H9 (cell line): ENCODE measurements around a stretch of chr17.

GRCh38 chr17:82814121-82814519 lies 25.7 kb downstream of the ZNF750 start:
- PRO-cap = no peak

DNA sequence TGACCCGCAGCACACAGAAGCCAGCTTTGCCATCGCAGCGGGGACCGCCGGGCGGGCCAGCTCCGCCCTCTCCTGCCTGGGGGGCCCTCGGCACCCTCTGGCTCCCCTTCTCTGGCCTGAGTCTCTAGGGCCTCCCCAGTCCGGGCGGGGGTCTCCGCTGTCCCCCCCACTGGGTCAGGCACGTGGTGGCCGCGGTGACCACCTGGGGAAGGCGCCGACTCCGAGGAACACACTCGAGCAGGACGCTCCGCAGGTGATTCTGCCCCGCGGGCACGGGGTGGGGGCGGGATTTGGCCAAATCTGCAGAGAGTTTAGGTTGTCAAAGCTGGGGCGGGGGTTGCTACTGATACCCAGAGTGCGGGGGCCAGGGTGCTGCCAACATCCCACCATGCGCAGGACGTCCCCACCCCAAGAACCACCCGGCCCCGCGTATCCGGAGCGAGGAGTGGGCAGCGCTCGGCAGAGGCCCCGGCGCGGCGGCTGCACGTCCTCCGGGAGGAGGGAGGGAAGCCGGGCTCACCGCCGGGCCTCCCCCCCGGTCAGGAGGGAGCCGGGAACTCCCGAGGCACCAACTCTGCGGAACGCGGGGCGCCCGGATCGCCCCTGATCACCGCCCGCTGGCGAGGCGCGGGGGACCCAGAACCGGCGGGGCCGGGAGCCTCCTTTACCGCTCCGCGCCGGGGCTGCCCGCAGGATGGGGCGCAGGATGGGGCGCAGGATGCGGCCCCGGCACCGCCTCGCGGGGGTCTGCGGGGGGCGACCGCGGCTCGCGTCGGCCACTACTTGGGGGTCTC lies 701 bp upstream of the METRNL start:
- PRO-cap = bidirectional peak, plus-strand start at position 349 of the sequence, minus-strand start at position 228 of the sequence

- PRO-cap = no peak
Observed at GRCh38 chr17:83107737-83108537, 28.5 kb downstream of the METRNL start.

DNA sequence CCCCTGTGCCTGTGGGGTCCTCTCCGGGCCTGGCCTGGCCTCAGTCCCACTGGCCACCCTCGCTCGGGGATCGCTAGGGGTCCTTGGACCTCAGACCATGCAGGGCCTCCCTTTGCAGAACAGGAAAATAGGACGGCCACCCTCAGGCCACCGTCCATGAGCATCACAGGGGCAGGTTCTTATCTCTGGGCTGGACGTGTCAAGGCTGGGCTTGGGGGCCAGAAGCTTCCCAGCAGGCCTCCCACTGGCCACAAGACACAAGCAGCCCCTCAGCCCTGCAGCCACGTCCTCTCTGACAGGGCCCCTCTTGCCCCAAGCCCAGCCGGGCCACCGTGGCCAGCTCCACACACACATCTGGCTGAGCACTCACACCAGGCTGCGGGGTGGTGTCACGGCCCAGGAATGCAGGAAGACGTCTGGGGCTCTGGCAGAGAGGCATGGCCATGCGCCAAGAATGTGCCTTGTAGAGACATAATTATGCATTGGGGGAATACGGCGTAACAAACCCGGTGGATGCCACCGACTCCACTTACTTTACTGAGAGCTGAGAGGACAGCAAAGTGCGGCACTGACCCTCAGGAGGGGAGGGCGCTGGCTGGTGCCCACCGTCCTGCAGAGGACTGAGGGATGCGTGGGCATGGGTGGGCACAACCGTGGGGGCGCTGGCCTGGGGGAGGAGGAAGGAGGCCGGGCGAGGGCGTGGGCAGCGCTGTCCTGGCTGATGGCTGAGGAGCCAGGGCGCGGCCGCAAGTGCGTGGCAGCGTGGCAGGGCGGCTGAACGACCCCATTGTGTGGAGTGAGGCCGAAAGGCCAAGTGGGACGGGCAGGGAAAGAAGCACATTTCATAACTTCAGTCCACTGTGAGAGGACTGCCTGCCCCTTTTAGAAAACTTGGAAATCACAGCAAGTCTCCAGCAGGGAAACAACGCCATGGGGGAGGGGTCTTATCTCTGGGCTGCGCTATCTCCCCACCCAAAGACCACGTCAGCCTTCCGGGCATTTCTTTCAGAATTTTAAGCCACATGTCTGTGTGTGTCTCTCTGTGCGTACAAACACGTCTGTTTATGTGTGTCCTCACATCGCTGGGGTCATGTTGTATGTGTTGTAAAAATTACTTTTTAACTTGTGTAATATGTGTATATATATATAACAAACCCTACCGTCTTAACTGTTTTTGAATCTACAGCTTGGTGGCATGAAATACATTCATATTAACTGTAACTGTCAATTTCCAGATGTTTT lies 30.5 kb downstream of the METRNL start:
- PRO-cap = no peak

- PRO-cap = no peak
Observed at GRCh38 chr17:83122483-83123254, 43.3 kb downstream of the METRNL start.

DNA sequence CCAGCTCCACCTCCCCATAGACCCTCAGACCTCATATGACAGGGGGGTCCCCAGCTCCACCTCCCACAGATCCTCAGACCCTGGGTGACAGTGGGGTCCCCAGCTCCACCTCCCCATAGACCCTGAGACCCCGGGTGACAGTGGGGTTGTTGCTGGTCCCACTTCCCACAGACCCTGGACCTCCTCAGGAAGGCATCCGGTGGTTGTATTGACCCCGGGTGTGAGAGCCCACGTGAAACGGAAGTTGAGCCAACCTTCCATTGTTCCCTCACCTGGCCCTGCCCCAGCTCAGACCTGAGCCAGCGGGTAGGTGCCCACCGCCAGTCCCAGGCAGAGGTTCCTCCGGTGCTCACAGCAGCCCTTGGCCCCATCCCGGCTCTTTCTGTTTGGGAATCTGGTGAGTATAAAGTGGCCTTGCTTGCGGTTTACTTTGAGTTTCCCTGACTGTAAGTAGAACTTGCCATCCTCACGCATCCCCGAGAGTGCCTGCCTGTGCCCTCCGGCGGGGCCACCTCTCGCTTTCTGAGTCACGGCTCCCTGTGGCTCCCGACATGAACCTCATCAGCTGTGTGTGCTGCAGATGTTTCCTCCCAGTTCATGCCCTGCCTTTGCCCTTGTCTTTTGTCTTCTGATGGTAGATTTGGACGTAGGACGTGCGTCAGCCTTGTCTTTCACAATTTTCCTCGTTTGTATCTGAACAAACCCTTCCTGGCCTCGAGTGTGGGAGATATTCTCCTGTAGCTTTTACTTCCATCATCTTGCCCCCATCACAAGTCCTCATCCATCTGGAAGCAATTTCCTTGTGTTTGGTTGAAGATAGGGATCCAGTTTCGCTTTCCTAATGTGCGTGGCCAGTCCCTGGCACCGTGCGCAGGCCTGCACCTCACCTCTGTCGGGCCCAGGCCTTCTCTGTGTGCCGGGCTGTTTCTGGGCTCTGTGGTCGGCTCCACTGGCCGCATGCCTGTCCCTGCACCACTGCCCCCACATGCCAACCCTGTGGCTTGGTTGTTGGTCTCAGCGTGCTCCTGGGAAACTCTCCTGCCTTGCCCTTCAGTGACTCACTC lies 75.9 kb downstream of the METRNL start:
- PRO-cap = no peak

GRCh38 chr17:83194984-83195403 lies 115.6 kb downstream of the METRNL start:
- PRO-cap = no peak

- PRO-cap = no peak
Observed at GRCh38 chr17:83196876-83197577, 117.6 kb downstream of the METRNL start.